ENCODE data around the genes CHRNA5 and RASGRF1.

DNA sequence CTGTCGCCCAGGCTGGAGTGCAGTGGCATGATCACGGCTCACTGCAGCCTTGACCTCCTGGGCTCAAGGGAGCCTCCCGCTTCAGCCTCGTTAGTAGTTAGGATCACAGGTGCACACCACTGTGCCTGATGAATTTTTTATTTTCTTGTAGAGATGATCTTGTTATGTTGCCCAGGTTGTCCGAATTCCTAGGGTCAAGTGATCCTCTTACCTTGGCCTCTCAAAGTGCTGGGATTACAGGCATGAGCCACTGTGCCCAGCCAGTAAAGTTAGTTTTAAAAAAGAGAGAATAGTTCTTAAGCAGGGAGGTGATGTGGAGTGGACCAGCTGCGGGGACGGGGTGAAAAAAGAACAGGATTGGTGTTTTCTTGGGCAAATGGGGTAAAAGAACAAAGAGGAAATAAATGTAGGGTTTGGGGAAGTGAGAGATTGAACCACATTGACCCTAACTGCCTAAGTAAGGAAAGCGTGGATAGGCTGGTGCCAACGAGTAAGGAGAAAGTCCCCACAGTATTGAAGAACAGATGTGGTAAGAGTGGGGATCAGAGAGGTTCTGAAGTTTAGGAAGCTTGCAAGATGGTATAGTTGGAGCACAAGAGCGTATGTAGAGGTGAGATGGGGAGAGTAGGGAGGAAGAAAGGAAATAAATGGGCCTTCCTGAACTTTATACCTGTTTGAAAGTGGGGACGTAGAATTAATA is 16.9 kb downstream of the IREB2 start:
- RRBS, result no CpG with 5 or more reads among the region's 11 CpGs

DNA sequence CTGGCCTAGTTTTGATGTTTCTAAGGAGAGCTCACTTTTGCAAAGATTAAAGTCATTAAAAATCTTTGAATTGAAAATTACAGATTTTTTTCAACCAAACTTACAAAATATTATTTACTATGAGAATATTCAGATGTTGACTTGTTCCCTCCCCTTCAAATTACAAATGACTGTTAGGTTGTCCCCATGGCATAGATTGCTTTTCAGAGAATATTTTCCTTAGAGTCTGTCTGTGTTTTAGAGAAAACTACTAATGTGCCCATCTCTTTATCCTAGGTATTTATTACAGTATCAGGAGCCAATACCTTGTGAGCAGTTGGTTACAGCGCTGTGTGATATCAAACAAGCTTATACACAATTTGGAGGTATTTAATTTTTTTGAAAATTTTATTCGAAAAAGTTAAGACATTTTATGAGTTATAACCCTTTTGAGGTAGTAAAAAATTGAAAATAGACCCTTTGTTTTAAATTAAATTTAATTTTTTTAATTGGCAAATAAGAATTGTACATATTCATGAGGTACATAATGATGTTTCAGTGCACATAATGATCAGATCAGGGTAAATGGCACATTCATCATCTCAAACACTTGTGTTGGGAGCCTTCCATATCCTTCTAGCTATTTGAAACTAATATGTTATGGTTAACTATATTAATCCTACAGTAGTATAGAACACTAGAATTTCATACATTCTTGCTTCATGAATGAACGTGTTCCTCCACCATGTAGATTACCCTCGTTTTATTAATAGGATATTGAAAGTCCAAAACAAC is 4.5 kb downstream of the PSMA4 start:
- RRBS, result no CpG with 5 or more reads among the region's 4 CpGs

- RRBS, result 2% methylated on average over 17 of the region's 75 CpGs
Observed at GRCh38 chr15:78565079-78565982, at the start of gene CHRNA5. Gene CHRNA5, plus strand, starts transcription at chr15:78565520.

GRCh38 chr15:78565983-78566706 is 825 bp downstream of the CHRNA5 start:
- RRBS, result no CpG with 5 or more reads among the region's 19 CpGs

GRCh38 chr15:78808546-78808991 is 2.7 kb downstream of the ADAMTS7 start:
- RRBS, result no CpG with 5 or more reads among the region's 2 CpGs

GRCh38 chr15:78874814-78875721 is 2.4 kb downstream of the MORF4L1 start:
- RRBS, result no CpG with 5 or more reads among the region's 23 CpGs

DNA sequence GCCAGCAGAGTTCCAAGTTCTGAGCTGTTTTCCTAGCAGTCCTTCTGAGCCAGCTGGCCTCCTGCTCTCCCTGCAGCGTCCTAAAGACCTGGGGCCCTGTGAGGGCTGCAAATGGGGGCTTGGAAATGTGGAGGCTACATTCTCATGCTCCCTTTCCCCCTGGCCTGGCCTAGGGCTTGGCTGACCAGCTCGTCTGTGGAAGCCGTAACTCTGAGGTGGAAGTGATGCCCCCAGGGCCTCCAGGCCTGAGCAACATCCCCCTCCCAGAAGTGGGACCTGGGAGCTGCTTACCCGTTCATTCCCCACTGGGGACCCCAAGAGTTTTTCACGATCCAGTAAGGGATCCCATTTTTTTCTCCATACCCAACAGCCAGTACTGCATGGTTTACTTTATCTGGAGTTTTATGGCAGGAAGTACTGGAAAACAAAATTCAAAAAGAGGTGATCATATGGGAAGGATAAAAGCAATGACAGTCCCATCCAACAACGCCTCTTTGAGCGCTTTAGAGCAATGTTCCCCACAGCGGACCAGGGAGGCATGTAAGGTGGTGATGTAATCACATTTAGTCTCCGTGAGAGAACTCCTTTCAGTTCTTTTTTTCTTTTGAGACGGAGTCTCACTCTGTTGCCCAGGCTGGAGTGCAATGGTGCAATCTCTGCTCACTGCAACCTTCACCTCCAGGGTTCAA is 22.0 kb downstream of the CTSH start:
- RRBS, result no CpG with 5 or more reads among the region's 10 CpGs

DNA sequence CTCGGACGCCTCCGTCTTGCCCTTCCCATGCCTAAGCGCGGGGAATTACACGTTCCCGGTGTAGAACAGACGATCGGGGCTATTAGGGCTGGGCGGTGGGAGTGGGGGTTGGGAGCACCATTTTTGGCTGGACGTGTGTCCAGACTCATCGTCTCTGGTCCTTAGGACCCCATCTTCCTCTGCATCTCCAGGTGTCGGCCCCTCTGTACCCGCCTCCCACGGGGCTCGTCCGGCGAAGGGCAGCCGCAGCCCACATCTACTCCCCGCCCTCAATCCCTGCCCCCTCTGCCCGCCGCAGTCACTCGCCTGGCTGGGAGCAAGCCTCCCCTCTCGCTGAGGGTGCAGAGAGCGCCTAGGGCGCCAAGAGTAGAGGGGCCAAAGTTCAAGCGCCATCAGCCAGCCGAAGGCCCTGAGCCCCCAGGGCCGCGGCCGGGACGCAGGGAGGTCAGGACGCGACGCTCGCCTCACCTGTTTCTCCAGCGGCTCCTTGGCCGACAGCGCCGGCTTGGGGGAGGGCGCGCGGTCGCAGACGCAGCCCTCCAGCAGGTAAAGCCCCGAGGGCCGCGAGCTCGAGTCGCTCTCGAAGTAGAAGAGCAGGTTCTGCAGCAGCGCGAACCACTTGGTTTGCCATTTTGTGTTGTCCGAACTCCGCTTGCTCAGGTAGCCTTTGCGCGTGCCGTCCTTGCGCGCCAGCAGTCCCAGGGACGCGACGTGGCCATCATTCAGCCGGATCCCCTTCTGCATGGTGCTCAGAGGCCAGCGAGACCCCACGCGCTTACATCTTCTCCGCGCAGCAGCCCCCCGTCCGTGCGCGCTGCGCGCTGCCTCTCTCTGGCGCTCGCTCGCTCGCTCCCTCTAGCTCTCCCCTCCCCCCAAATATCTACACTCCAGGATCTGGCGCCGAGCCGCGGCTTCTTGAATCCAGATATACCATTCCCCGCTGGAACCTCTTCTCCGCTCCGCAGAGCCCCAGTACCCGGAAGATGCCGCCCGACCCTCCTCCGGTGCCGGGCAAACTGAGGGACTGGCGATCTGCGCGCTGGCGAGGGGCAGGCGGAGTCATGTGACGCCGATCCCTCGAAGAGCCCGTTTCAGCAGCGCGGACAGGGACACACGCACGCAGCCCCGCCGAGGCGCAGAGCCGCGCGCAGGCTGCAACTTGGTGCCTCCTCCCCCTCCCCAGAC is at the start of gene RASGRF1:
Gene RASGRF1, minus strand, starts transcription at position 1,026 of the 1,185 bp plus-strand sequence.
- RRBS, result 4% methylated on average over 10 of the region's 110 CpGs

DNA sequence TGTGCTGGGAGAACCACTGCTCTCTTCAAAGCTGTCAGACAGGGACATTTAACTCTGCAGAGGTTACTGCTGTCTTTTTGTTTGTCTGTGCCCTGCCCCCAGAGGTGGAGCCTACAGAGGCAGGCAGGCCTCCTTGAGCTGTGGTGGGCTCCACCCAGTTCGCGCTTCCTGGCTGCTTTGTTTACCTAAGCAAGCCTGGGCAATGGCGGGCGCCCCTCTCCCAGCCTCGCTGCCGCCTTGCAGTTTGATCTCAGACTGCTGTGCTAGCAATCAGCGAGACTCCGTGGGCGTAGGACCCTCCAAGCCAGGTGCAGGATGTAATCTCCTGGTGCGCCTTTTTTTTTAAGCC is 59.0 kb downstream of the MINAR1 start:
- RRBS, result no CpG with 5 or more reads among the region's 10 CpGs

- RRBS, result no CpG with 5 or more reads among the region's 3 CpGs
Observed at GRCh38 chr15:79507208-79507501, 75.0 kb downstream of the MINAR1 start.

GRCh38 chr15:79989498-79990189 is 18.6 kb upstream of the BCL2A1 start:
- RRBS, result no CpG with 5 or more reads among the region's 6 CpGs

DNA sequence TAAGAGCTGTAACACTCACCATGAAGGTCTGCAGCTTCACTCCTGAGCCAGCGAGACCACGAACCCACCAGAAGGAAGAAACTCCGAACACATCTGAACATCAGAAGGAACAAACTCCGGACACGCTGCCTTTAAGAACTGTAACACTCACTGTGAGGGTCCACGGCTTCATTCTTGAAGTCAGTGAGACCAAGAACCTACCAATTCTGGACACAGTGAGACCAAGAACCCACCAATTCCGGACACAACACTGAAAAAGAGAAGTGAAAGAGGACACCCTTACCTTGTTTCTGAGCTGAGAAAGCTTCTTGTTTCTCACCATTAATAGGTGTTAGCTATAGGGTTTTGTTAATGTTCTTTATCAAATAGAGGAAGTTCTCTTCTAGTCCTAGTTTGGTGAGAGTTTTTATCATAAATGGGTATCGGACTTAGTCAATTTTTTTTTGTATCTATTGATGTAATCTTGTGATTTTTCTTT is 41.9 kb upstream of the ZFAND6 start:
- RRBS, result no CpG with 5 or more reads among the region's 8 CpGs

DNA sequence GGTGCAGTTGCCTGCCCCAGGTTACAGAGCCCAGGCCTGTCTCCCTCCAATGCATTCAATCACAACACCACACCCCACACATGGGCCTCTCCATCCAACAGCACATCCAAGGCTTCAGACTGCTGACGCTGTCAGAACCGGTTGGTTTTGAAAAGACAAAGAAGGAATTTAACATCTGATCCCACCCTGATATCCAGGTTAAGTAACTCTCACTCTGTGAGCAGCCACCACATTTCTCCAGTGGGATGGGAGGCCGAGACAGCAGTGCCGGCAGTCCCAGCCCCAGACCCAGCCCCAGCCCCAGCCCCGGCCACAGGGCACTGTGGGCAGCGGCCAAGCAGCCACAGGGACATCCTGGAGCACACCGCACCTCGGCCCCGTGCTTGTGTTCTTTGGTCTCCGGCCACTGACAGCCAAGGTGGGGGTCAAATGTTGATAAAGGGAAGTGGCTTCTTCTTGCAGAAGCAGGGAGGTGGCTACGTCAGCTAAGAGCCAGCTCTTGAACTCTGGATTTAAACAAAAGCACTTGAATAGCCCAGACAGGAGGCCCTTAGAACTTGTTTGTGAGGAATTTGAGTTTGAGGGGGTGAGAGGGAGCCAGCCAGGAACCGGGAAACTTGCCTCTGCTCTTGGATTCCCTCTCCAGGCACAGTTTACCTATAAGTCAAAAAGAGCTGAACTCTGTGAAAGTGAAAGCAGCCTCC is 135.9 kb upstream of the ABHD17C start:
- RRBS, result 96% methylated on average over 4 of the region's 12 CpGs

GRCh38 chr15:80693917-80694242 is 1.2 kb upstream of the ABHD17C start:
- RRBS, result no CpG with 5 or more reads among the region's 8 CpGs

DNA sequence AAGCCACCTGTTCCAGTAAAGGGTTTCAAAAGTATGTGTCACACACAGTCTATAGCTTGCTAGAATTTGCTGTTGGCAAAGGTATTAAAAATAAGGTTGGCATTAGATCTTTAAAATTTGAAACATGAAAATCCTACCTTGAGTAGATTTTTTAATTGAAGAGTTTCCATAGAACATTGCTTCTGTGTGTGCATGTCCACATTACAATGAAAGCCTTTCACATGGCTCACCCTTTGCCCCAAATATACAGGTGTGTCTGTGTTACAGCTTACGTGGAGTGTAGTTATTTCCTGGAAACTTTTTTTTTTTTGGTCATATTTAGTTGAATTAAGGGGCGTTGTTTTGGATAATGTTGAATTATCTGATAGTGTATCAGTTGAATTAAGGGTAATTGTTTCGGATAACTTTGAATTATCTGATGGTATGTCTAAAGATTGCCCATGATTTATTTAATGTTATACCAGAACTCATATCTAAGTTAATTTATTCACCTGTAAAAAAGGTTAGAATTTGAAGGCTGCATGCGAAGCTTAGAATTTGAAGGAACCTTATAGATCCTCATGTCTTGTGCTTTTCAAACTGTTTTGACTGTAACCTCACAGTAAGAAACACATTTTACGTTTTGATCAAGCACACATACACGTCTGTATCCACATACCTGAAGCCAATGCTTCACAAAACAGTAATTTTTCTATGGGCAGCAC is 2.4 kb downstream of the ABHD17C start:
- RRBS, result no CpG with 5 or more reads among the region's 6 CpGs

- RRBS, result no CpG with 5 or more reads among the region's 7 CpGs
Observed at GRCh38 chr15:80743157-80743651, 36.0 kb upstream of the CEMIP start.

GRCh38 chr15:80780398-80780766 is 1.2 kb downstream of the CEMIP start:
- RRBS, result 2% methylated on average over 11 of the region's 24 CpGs

DNA sequence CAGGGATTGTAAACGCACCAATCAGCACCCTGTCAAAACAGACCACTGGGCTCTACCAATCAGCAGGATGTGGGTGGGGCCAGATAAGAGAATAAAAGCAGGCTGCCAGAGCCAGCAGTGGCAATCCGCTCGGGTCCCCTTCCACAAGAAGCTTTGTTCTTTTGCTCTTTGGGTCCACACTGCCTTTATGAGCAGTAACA is 25.3 kb downstream of the CFAP161 start:
- RRBS, result no CpG with 5 or more reads among the region's 3 CpGs

DNA sequence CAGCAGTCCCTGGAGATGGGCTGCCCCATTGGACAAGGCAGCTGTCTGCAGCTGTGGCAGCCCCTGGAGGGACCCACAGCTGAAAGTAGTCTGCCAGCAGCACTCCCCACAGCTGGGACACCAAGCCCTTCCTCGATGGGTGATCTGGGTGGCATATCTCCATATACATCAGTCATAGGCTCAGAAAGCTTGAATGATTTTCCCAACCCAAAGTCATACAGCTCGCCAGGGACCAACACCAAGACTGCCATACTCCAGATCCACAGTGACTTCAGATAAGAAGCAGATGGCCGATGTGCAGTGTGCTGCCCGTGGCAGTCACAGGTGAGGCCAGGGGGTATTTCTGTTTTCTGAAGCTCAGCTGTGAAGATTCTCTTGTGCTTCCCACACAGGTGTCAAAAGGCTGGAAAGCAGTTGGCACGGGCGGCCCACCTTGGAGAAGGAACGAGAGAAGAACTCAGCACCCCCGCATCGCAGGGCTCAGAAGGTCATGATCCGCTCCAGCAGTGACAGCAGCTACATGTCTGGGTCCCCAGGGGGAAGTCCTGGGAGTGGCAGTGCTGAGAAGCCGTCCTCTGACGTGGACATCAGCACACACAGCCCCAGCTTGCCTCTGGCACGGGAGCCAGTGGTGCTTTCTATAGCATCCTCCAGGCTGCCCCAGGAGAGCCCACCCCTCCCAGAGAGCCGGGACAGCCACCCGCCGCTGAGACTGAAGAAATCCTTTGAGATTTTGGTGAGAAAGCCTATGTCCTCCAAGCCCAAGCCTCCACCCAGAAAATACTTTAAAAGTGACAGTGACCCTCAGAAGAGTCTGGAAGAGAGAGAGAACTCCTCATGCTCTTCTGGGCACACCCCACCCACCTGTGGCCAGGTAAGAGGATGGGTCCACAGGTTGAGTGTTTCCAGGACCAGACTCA is 31.5 kb downstream of the STARD5 start:
- RRBS, result no CpG with 5 or more reads among the region's 16 CpGs

GRCh38 chr15:81324681-81325054 is 727 bp upstream of the STARD5 start:
- RRBS, result no CpG with 5 or more reads among the region's 10 CpGs

Measured in AG08470 (cell line).